Metastatic Lung Carcinoma in the Adrenal Gland (tissue), 1 donor: ENCODE data around the genes DNA2, SUPV3L1, TACR2 and NEUROG3.

DNA sequence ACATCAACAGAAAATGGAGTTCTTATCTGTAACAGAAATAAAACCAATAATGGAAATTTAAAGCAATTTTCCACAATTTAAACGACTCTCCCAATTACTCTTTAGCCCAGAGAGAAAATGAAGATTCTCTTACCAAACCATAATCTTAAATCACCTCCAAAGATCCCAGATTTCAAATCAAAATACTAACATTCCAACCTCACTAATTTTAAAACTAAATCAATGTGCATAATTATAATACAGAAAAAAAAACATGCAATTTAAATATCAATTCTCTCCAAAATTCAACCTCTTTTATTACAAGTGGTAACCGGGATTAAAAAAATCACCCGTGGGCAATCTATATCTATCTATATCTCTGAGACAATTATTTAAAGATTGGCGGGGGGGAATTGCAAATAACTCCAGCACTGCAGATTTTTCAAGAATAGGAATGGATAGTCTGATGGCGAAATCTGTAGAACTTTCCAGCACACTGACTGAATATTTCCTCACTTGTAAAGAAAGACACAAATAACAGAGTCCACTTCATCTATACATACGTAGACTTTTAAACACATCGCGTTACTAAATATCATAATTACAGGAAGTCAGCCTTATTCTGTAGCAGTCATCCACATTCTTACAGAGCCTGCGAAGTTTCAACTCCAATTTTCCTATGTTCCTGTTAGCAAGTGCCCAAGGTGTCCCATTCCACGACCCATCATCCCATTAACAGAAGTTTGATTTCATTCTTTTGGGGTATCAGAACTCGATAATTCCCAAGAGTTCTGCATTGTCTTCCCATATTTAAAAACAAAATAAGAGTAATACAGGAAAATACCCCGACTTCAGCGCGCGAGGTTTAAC lies 1.2 kb downstream of the HERC4 start:
- PRO-cap = unidirectional peak, plus-strand start at position 599 of the sequence

DNA sequence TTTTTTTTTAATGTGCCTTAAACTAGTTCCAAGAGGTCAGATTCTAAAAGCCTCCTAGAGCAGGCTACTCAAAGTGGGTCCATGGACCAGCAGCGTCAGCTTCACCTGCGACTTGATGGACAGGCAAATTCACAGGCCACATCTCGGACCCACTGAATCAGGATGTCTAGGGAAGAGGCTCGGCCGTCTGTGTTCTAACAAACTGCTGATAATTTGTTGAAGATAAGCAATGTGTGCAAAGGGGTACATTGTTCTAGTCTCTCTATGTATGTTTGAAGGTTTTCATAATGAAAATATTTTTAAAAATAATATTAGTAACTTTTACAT lies 19.7 kb downstream of the MYPN start:
- PRO-cap = no peak

- PRO-cap = no peak
Observed at GRCh38 chr10:68338115-68339064, 5.7 kb upstream of the PBLD start.

DNA sequence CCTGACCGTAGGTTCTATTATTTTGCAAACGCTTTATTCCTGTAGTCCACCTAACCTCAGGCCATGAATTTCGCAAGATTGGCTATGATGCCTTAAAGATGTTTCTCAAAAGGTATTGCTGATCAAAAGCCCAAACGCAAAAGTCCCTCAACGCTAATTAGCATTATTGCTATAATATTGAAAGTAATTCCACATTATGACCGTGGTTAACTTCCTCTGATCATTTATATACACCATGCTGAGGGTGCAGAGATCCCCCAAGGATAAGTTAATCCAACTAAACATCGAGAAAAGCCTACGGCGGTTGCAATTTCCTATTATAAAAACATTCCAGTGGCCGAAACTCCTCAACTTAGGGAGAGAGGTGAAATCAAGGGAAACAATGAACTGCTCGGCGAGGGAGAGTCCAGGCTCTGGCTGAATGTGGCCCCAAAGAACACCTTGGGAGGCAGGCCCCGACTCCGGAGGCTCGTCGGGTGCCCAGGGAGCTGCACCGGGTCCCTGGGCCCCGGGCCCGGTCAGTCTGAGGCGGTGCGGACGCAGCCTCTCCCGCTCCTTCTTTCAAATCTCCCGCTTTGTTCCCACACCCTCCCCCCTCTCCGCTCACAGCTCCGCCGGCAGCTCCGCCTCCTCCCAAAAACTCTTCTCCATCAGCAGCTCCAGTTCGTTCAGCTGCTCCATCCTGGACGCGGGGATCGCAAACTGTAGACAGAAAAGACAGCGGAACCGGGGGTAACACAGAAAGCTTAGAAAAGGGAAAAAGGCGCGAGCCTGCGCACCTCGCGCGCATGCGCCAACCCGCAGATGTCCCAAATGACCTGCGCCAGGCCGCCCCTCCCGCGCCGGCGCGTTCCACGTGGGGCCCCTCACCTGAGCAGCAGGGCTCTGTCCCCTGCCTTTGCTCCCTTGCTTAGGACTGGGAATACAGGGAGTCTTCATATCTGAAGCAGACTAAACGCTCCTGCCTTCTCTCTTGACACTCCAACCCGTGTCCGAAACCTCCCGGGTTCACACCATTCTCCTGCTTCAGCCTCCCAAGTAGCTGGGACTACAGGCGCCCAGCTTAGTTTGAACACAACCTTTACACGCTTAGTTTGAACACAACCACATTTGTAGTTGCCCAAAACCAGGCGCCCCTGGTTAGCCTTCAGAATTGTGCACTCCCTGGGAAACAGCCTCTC lies at the start of gene DNA2:
Gene DNA2 (minus strand): TSS at position 790 of the 1,181 bp plus-strand sequence.
- PRO-cap = unidirectional peak, minus-strand start at position 569 of the sequence; unidirectional peak, minus-strand start at position 748 of the sequence

GRCh38 chr10:68525658-68526178 lies 1.6 kb downstream of the SLC25A16 start:
- PRO-cap = no peak

DNA sequence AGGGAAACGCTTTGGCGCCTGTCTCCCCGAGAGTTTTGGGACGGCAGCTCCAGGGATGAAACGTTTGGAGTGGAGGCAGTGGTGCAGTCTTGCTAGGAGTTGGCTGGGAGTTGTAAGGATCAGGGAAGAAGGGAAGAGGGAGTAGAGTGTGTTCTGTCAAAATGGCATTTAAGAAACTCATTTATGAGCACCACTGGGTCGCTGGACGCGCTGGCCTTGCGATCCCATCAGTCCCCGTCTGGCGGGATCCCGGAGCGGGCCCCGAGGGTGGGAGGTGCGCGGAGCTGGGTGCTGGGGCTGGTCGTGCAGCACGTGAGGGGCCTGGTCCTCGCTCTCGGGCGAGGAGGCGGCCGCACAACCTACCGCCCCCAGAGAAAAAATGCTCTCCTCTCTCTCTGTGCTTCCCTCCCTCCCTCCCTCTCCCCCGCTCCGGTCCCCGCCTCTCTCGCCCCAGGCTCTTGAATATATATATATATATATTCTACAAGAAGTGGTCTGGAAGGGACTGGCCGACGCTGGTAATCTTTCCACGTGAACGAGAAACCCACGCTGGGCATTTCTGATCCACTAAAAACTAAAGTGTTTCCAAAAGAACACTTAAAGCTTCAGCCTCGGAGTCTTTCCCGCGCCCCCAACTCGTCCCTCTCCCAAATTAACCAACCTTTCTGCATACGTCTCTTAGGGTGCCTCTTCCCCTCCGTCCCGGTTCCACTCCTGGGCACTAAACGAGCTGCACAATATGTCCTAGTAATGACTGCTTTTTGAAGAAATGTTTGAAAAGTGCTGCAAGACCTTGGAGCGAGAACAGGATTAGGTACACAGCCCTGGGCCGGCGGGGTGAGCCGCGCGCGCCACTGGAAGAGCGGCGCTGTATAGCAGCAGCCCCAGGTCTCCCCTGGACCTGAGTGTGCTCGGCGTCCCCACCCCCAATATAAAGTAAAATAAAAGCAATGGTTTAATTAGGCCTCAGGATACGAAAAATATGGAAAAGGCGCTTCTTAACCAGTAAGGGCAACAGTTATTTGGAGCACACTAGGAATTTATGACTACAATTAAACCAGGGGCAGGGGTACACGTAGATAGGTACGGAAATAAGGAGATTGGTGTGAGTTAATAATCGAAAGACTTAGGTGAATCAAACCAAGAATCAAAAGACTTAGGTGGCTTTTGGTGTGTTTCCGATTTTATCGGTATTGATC lies 1.5 kb downstream of the TET1 start:
- PRO-cap = bidirectional peak, plus-strand start at position 325 of the sequence, minus-strand start at position 240 of the sequence

GRCh38 chr10:69090649-69091103 lies 2.8 kb downstream of the SRGN start:
- PRO-cap = no peak

- PRO-cap = no peak
Observed at GRCh38 chr10:69096790-69097006, 8.8 kb downstream of the SRGN start.

DNA sequence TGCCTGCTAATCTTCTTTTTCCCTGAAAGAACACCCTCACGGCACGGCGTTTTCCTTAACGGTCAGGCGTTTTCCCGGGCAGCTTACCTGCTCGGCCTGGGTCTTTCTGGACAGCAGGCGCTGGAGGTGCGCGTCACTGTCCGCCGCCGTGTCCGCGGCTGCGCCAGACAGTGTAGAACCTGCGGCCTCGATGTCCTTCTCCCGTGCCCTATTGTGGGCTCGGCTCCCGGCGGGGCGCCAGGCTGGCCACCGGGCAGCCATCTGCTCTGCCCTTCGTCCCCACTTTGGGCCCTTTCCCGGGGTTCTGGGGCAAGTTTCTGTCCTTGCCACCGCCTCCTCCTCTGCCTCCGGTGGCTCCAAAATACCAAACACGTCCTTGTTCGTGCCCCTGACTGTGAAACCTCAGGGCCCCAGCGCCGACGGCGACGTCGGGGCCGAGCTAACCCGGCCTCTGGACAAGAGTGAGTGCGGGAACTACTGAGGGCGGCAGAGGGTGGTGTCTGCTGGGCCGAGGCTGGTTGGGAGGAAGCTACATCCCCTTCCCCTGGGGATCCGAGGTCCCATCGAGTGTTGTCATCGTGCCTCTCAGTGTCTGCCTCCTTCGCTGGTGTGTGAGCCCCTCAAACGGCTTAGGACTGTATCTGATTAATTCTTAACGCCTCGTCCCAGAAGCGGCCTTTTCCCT lies at the start of gene SUPV3L1:
Gene SUPV3L1 (plus strand): TSS at position 133 of the 685 bp plus-strand sequence.
- PRO-cap = unidirectional peak, plus-strand start at position 149 of the sequence

DNA sequence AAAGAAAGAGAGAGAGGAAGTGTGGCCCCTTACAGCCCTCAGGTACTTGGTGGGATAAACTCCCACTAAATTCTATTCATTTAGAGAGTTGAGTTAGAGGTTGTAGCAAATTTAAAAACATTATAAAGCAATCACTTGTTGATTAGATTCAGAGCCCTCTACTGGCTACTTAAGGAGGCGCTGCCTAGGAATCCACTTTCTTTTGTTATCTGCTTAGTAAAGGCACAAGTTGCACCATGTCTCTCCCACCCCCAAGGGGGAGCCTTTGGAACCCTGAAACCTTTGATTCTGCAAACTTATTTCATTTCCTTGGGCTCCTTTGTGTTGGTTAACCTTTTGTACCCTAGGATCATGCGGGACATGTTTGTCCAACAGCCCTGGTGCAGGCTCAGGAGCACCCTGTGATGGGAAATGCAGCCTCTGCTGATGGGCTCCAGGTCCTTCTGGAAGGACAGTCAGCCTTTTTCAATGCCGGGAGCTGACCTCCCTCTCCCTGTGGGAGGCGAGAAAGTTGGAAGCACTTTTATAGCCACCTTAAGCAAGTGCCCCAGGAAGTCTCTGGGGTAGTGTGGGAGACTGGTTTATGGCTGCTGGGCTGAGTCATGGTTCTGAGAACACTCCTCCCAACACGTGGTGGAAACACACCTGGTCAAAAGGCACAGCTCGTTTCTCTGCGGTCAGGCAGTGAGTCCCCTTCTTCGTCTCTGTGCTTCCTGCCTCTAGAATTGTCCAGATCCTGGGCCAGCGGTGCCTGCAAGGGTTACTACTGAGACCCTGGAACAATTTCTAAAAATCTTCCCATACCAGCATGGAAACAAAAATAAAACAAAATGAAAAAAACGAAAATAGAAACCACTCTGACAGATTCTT lies 2.3 kb downstream of the HKDC1 start:
- PRO-cap = bidirectional peak, plus-strand start at position 732 of the sequence, minus-strand start at position 560 of the sequence

GRCh38 chr10:69225078-69225786 lies 5.1 kb downstream of the HKDC1 start:
- PRO-cap = unidirectional peak, minus-strand start at chr10:69225378

DNA sequence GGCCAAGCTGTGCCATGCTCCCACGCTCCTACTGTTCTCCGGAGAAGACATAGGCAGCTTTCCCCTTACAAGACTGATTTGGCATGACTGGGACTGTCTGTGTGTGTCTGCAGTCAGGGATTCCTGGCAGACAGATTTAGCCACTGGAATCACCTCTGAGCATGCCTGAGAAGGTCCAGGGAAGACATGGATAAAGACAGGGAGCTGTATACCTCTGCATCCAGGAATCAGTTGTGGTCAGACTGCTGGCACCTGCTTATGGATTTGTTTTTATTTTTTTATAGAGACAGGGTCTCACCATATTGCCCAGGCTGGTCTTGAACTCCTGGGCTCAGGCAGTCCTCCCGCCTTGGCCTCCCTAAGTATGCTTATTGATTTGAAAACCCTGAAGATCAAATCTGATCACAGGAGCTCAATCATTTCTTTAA lies 5.1 kb downstream of the HK1 start:
- PRO-cap = no peak

- PRO-cap = no peak
Observed at GRCh38 chr10:69359577-69360138, 41.0 kb downstream of the HK1 start.

GRCh38 chr10:69360805-69361594 lies 42.4 kb downstream of the HK1 start:
- PRO-cap = unidirectional peak, minus-strand start at chr10:69360868; unidirectional peak, minus-strand start at chr10:69360901

- PRO-cap = no peak
Observed at GRCh38 chr10:69416268-69417283, at the start of gene TACR2. Gene TACR2 (minus strand): TSS chr10:69416918.

DNA sequence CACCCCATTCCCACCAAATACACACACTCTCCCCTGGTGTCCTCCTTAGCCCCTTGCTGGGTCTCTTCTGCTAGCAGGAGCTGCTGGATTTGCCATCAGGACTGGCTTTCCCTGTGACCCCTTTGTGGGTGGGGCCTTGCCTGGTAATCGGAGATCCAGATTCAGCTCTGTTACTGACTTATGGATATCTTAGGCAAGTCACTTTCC lies 1.5 kb downstream of the TSPAN15 start:
- PRO-cap = no peak

- PRO-cap = no peak
Observed at GRCh38 chr10:69453822-69454332, 2.6 kb downstream of the TSPAN15 start.

GRCh38 chr10:69468514-69469028 lies 17.3 kb downstream of the TSPAN15 start:
- PRO-cap = no peak

- PRO-cap = no peak
Observed at GRCh38 chr10:69481274-69481770, 30.1 kb downstream of the TSPAN15 start.

- PRO-cap = no peak
Observed at GRCh38 chr10:69573323-69573807, at the start of gene NEUROG3. Gene NEUROG3 (minus strand): TSS chr10:69573422.